ENCODE measurements around a stretch of chr6.

GRCh38 chr6:108571338-108571908 lies 10.7 kb downstream of the FOXO3 start:
- PRO-cap: no peak

GRCh38 chr6:108585912-108586292 lies 25.2 kb downstream of the FOXO3 start:
- PRO-cap: no peak

- PRO-cap: no peak
Measured at GRCh38 chr6:108617344-108617989, 56.8 kb downstream of the FOXO3 start.

DNA sequence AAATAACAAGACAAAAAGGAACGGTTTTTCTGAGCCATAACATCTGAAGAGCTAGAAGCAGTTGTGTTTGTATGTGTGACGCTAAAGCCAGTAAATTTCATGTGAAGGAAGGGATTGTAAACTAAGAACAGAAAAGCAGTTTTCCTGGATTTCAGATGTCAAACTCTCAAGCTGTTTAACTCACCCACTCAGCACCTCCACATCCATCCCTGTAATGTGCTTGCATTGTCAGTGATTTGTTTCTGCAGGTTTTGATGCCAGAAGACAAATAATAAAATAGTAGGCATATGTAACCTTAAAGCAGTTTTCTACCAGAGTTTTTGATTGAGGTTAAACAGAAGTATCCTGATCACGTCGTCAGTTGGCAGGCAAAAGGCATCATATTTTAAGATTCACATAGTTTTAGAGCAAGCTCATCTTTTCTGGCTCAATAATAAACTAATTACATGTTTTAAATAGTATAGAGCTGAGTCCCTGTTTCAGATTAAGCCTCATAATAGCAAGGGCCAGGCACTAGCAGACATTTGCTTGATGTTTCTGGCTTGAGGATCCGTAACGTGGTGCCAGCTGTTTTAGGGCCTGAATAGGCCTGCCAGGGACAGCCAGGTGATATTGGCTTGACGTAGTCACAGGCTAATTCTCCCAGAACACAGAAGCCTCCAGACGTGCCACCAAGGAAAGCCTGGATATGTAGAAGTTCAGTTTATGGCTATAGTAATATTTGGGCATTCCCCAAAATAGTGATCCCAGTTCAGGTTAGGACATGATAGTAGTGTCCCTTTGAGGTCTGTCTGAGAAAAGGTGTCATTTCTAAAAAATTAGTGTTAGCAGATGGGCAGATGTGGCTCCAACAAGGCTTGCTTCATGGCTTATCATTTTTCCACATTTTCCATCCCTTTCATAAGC lies 91.0 kb downstream of the FOXO3 start:
- PRO-cap: unidirectional peak, plus-strand start at position 645 of the sequence

DNA sequence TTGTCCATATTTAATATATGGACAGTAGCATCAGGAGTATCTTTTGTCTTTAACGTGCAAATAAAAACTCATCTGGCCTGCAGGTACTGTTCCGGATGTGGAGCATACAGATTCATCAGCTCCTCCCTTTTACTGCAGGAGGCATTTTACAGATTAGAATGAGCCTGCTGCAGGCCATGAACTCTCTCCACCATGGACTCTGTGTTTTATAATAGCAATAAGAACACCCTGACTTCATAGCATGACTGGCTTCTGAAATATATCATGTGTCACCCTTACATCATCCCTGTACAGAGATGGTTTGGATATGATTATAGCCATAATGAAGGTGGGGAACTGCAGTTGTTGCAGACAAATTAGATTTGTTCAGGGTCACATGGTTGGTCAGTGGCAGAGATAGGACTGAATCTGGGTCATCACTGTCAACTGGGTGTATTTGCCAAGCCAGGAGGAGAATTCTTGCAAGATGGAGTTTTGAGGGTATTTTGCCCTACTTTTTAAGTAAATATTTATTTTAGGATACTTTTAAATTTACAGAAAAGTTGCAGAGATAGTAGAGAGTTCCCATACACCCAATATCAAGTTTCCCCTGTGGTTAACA lies 100.7 kb downstream of the FOXO3 start:
- PRO-cap: no peak

GRCh38 chr6:108689798-108690212 lies 129.1 kb downstream of the FOXO3 start:
- PRO-cap: no peak

GRCh38 chr6:108850507-108851036 lies 2.4 kb downstream of the ARMC2 start:
- PRO-cap: no peak

GRCh38 chr6:108862765-108863491 lies 14.7 kb downstream of the ARMC2 start:
- PRO-cap: unidirectional peak, minus-strand start at chr6:108862991

DNA sequence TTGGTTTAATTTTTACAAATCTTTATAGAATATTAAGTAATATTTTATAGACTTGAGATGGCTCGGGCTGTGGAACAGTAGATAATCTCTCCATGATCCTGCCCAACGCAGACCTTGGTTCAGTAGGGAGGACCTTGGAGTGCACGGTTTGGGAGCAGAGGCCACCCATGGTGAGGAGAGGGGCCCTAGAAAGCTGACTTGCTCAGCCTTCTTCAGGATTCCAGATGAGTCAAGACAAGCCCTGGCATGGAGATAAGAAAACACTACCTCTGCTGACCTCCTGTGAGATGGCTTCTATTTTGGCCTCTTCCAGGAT lies 99.8 kb downstream of the ARMC2 start:
- PRO-cap: no peak

DNA sequence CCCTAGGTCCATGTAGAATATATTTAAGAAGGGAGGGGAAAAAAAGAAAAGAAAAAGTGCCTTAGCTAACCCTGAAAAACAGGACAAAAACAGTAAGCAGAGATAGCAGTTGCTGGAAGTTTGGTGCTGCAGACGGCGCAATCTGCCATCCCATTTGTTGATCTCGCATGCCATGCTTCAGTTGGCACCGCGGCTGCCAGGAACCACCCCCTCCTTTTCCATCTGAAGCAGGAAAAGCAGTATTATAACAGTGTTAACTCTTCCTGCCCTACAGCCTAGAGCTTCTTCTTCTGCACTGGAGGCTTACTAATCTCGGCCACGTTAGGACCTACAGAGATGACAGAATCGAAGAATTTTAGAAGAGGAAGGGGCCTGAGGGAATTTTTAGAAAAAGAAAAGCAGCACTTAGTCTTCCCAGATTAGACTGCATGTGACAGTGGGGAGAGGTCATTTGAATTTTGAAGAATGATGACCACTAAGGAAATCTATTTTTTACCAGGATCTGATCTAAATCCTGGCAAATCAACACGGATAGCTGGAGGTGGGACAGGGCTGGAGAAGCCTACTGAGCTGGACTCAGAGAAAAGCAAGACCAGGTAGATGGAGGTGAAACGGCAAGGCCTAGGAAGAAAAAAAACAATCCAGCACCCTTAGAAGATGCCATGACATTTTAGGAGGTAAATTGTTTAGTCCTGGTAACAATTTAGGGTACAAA lies 100.3 kb downstream of the ARMC2 start:
- PRO-cap: no peak

DNA sequence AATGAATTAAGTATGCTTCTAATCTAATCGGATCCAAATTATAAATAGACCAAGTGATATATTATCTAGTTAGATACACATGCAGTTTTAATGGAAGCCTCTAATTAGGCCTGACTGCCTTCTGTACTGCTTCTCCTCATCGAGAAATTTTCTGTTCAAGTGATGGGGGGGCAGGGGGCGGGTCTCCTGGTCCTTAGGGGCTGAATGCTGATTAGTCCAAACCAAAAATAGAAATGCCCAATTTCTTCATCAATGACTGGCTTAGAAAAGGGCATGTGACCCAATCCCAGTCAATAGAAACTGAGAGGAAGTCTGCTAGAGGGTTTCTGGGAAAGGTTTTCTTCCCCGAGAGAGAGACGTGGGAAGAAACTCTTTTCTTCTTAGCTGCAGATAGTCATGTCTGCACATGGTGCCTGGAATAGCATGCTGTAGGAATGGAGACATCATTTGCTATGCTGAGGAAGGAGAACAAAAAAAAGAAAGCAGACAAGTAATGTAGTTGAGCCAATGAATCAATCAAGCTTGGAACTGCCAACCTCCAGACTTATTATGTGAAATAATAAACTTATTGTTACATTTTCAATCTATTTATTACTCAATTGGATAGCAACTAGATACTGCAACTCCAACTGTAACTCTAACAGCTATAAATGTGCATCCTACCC lies 6.7 kb downstream of the SESN1 start:
- PRO-cap: no peak

DNA sequence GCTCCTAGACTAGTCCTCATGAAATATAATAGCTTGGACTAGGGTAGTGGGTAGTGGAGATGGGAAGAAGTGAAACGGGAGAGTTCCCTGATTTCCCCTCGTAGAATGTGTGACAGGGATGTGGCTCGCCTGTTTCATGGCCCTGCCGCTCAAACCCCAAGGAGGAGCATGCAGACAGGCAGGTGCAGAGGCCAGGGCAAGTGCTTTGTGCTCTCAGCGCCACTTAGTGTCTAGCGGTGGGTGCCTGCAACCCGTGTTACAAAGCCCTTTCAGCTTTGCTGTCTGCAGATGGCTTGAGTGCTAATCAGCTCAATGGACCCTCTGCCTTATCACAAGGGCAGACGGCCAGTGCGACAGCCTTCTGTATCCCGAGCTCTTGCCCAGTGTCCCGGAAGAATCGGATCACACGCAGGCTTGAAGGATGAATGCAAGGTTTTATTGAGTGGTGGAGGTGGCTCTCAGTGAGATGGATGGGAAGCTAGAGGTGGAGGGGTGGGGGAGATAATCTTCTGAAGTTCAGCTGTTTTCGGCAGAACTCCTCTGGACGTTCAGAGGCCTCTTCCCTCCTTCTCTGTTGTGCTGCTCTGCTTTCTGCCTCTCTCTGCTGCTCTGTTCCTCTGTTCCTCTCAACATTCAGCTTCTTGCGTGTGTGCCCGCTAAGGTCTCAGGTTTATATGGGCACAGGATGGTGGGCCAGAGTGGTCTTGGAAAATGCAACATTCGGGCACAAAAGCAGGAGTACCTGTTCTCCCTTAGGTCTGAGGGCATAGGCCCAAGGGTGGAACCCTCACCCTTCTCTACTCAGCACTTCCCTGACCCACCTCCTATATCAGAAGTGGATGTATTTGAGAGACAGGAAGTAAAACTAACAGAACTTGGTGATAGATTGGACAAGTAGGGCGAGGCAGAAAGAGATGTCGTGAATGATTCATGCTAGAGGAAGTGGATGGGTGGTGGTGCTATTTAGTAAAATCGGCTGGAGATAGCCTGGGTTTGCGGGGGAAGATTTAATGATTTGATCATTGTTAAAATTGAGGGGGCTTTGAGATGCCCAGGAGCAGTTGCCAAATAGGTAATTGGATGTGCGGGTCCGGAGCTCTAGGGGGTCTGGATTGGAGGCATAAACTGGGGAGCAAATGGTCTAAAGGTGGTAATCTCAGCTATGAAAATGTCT lies 141.4 kb downstream of the CEP57L1 start:
- PRO-cap: no peak

DNA sequence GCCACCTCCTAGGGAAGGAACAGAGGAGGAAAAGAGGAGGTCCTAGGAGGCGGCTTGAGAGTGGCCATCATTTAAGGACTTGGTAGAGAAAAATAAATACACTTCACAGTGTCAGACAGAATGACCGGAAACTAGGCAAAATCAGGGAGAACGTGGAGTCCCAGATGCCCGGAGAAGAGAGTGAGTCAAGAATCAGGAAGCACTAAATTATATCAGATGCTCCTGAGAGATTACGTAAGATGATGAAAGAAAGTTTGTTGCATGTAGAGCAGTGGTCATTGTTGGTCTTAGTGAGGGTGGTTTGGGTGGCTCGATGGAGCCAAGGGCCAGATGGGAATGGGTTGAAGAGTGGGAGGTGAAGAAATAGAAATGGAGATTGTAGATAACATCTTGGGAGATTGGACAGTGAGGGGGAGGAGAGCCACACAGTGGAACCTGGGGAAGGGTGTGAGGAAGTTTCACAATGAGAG lies 142.3 kb downstream of the CEP57L1 start:
- PRO-cap: no peak

DNA sequence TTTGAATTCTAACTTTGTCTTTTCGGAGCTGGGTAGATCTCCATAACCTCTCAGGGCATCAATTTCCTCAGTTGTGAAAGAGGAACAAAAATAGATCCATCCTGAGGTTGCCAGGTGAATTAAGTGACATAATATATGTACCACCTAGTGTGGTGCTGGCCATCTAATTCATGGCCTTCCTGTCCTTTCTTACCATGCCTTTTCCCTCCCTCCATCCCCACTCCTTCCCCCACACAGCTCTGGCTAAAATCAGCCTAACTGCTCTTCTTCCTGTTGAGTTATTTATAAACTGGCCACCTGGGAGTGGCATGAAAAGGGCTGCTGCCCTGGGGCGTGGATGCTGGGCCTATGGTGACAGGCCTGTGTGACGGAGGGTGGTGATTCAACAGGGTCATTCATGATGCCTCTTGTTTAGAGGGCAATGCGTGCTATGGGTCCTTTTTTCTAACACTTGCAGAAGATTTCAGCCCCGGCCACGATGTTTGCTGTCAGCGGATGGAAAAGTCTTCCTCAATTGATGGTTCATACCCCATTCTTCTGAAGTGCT lies 88.3 kb downstream of the CD164 start:
- PRO-cap: no peak

DNA sequence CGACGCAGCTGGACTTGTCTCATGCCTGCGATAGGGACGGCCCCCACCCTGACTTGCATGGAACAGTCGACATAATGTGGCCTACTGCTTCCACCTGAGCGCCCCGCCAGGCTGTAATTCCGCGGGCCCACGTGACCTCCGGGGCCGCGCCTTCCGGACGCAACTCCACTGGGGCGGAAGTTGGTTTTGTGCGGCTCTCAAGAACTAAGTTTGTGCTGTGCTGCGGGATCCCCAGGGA lies 350 bp upstream of the CD164 start:
- PRO-cap: bidirectional peak, plus-strand start at position 141 of the sequence, minus-strand start at position 113 of the sequence

DNA sequence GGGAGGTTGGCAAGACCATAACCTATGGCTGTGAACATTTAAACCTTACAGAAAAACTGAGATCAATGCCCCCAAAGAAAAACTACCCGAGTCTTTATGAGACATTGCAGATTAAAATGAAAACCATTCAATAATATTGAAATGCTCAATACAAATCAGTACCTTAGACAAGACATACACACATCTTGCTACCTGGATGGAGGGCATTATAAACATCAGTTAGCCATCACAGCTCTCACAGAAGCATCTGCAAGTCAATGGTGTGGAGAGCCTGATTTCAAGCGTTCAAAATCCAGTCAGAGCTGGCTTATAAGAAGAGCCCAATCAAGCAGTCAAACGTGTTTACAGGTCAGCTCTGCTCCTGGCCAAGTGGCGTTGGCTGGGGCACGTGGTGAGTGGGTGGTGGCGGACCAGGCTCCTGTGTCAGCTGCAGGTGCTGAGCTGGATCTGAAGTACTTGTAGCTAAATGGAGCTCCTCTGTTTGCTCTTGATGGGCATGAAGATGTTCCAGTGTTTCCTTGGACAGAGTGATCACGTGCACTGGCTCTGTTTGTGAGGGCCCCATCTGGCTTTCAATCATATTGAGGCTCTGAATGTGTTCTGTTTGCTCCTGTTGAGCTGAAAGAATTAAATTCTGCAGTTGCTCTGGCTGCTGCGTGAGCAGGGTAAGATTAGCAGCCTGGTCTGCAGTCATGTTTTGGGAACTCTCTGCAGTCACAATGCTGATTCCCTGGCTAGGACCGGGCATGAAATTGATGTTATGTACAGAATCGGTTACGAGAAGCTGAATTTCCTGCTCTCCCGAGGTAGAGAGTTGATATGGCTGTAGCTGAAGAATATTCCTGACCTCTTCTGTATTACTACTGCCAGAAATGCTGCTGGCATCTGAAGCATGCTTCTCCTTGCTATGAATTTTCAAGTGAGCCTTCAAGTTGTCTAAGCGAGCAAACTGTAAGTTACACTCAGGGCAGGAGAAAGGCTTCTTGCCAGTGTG lies 10.2 kb upstream of the MICAL1 start:
- PRO-cap: no peak

DNA sequence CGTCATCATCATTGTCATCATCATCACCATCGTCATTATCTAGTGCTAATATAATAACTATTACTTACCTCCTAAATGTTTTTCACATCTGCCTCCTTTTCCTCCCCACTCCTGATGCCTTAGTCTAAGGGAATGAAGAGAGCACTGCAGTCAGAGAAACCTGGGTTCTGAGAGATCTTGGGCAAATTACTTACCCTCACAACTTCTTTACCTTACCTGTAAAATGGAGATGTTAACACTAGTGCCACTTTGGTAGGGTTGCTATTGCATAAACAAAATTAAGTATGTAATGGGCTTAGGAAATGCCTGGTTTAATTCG lies 811 bp upstream of the ZBTB24 start:
- PRO-cap: no peak

DNA sequence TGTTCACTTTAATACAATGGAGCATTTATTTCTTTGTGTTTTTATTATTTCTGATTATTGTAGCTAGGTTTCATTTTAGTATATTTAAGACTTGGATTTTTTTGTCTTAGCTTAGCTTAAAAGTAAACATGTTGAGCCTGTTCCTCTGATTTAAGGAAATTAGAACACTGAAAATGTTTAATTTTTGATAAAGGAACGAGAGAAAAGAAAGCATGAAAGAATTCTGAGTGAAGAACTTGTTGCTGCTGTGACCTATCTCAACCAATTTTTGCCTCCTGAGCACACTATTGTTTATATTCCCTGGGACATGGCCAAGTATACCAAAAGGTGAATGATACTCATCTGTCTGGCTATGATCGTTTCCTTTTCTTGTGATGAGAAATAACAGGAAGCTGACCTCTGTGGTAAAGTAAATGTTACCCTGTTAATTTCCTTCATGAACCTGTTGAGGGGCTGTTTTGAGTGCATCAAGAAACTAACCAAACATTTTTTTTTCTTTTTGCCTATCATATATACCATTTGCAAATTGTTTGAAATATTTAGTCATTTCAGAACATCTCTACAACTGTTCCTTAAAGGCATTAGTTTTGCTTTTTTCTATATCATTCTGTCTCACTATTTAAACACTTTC lies 69.1 kb downstream of the FIG4 start:
- PRO-cap: no peak

DNA sequence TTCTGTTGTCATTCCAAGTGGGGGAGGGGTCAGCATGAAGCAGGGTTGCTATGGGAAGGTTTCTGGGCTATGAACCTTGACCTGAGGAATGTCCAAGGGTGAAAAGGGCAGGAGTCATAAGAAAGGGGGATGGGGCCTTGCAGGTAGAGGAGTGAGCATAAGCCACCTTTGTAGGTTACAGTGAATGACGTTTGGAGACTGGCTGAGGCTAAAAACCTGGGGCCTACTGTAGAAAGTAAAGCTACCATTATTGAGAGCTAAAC lies 3.0 kb downstream of the METTL24 start:
- PRO-cap: no peak

- PRO-cap: no peak
Measured at GRCh38 chr6:110363689-110364179, 5.6 kb upstream of the METTL24 start.

All from left common carotid artery plus branches (tissue), 1 donor.